Metastatic Liver Carcinoma in the Adrenal Gland (tissue), 2 donors: ENCODE measurements around the gene AMZ2.

DNA sequence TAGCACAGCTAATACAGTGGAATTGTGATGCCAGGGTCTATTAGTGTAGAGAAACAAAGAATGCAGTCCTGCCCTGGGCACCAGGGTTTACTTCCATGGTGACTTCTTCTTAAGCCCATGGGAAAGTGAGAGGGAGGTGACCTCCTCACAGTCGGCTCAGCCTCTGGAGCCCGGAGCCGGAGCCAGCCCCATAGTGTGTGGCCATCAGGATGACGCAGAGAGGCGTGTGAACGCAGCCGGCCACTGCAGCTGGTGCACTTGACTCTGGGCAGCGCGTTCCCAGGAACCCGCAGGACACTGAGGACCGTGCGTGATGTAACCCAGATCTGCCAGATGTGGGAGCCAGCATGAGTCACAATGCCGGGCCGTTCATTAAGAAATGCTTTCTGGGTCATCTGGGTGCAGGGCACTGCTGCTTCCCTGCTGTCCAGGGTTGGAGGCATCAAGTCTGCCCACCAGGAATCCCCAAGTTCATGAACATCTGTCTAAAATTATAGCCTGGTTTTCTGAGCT, 114.0 kb downstream of the PITPNC1 start:
- PRO-cap, 2 experiments = no peak in any of the 2 experiments

DNA sequence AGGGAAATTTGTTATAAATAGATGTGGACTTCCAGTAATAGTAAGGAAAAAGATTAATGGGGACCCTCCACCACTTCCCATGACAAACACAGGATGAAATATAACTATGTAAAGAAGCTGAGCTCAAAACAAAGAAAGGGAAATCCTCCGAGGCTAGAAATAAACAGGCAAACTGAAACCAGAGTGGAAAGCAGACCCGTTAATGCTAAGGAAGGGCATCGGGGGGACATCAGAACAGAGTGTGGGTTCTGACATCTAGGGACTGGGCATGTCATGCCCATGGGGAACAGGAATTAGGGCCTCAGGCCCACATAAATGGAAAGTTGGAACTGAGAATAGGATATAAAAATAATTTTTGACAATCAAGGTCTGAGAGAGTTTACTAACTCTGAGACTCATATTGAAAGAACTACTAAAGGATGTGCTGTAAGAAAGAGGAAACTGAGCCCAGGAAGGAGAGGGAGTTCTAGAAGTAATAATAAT, 158.6 kb downstream of the PITPNC1 start:
- PRO-cap, 2 experiments = no peak in any of the 2 experiments

GRCh38 chr17:67582586-67583224, 135.0 kb upstream of the NOL11 start:
- PRO-cap, 2 experiments = no peak in any of the 2 experiments

- PRO-cap, 2 experiments = no peak in any of the 2 experiments
Measured at GRCh38 chr17:67635107-67635679, 82.5 kb upstream of the NOL11 start.

- PRO-cap, 2 experiments = no peak in any of the 2 experiments
Measured at GRCh38 chr17:67719570-67720101, 1.9 kb downstream of the NOL11 start.

GRCh38 chr17:67818060-67818789, 7.1 kb upstream of the BPTF start:
- PRO-cap, 2 experiments = no peak in any of the 2 experiments

- PRO-cap, 2 experiments = no peak in any of the 2 experiments
Measured at GRCh38 chr17:67893289-67893797, 68.0 kb downstream of the BPTF start.

DNA sequence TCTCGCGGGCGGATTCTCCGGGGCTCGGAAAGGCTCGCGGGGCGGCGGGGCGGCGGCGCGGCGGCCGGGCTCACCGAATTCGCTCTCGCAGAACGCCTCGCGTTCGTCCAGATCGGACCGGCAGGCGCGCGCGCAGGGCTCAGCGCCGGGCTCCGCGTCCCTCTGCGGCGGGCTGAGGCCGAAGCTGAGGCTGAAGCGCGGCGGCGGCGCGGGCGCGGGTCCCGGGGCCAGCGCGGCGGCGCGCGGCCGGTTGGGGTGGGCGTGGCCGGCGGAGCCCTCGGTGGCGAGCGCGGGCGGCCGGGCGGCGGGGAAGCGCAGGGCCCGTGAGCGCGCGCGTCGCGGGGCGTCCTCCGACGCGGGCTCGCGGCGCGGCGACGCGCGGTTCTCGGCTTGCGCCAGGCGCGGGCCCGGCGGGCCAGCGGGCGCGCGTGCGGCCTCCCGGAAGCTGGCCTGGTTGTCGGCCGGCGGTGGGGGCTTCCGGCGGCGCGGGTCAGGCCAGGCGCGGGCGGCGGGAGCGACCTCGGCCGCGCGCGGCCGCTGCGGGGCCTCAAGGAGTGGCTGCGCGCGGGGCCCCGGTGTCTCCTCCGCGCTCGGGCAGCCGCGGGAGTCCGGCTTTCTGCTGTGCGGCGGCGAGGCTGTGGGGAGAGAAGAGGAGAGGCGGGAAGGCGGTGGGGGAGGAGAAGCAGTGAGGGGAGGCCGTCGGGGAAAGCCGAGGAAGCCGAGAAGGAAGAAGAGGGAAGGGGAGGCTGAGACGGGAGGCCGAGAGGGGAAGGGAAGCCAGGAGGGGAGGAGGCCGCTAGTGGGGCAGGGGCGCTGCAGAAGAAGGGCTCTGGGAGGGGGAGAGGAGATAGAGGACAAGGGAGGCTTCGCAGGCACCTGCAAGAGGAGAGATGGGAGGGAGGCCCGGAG, 2.7 kb downstream of the C17orf58 start:
- PRO-cap, 2 experiments = peak in 2 of 2 experiments; most common plus-strand start position 507 of the sequence (in 2); most common minus-strand start position 164 of the sequence (in 2)

GRCh38 chr17:68037054-68037471, 1.5 kb downstream of the KPNA2 start:
- PRO-cap, 2 experiments = no peak in any of the 2 experiments

DNA sequence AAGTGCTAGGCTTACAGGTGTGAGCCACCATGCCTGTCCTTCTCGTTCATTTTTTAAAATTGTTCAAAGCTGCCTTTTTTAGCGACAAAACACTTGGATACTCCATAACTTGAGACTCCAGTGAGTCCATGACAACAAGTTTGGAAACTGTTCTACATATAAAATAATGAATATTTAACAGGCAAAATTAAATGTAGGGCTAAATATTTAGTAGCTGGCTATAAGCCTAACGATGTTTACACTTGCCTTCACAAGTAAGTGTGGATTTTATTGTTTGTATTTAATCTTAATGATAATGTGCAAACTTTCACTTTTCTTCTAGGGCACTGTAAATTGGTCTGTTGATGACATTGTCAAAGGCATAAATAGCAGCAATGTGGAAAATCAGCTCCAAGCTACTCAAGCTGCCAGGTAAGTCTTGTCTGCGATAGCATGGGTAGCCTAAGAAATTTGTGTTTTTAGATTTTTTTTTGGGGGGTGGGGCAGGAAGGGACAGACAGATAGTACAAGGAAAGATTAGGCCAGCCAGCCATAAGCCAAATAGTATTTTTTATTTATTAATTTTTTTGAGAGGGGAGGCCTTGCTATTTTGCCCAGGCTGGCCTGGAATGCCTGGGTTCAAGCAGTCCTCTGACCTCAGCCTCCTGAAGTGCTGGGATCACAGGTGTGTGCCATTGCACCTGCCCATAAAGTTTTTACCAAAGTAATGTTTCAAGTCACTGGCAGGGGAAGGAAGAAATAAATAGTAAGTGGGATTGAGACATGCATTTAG, 5.0 kb downstream of the KPNA2 start:
- PRO-cap, 2 experiments = no peak in any of the 2 experiments

GRCh38 chr17:68135050-68135717, 99.6 kb downstream of the KPNA2 start:
- PRO-cap, 2 experiments = no peak in any of the 2 experiments

- PRO-cap, 2 experiments = no peak in any of the 2 experiments
Measured at GRCh38 chr17:68168639-68169108, 79.2 kb upstream of the AMZ2 start.

DNA sequence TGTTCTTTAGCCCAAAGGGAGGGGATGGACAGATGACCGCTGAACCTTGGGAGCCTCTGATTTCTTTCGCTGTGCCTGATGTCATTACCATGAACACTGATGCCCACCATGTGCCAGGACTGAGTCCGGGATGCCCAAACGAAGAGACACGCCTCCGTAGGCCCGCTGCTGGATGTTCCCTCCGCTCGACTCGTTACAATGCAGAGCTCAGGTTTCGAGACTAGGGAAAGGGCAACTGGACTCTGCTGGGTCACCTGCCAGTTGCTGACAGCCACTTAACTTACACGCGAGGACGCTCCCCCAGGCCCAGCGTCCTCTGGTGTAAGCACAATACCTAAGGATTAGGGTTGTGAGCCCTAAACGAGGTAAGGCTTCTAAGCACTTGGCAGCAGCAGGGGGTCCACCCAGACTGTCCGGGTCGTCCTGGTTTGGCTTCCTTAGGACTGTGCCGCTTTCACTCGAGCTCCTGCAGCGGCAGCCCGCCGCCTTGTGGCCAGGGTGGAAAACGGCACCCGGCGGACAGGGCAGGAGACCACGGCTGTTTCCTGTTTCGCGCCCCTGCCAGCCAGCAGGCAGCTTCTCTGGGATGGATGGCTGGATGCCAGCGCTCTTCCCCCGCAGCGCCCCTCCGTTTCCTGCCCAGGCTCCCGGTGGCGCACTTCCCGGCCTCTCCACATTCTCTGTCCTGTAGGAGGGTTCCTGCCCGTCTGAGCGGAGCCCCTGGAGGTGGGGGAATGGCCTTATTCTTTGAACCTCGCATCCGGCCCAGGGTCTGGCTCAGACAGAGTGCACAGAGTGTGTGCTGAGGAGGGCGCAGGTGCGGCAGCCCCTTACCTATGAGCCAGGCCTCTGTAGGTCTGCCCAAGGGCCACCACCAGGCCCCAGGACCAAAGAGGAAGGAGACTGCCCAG, 47.1 kb upstream of the AMZ2 start:
- PRO-cap, 2 experiments = peak in 2 of 2 experiments; most common minus-strand start position 200 of the sequence (in 2)

GRCh38 chr17:68204626-68205198, 43.1 kb upstream of the AMZ2 start:
- PRO-cap, 2 experiments = no peak in any of the 2 experiments

DNA sequence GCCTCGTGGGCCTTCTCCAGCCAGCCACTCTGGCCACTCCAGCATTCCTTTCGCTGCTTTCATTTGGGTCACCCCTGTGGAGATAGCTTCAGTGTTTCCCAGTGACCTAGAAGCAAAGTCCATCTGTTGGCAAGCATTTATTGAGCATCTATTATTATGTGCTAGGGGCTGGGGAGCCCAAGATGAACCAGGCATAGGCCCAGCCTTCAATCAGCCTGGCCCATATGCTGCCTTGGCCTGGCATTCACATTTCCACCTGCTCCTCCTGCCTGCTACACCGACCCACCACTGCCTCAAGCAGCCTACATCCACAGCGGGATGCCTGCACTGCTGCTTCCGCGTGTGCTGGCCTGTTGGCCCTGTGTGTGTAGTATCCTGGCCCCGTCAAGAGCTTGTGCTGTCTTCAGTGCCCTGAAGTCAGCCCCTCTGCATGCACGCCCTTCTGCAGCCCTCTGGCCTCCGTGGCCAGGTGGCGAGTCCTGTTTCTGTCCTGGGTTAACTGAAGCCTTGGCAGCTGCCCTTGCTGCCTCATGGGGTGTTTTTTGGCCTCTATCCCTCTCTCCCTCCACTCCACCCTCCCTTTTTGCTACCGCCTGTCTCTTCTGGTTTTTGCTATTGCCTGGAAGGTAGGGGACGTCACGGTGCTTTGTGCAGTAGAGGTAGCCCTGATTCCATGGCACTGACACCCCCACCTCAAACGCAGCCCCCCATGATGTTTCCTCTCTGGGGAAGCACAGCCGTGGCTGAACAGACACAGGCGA, 19.1 kb upstream of the AMZ2 start:
- PRO-cap, 2 experiments = no peak in any of the 2 experiments

GRCh38 chr17:68247138-68248186, at the start of gene AMZ2:
AMZ2 (plus strand) TSS chr17:68248043.
- PRO-cap, 2 experiments = peak in 2 of 2 experiments; most common plus-strand start chr17:68248043 (in 2); most common minus-strand start chr17:68247868 (in 2)

GRCh38 chr17:68290057-68291011, 593 bp downstream of the SLC16A6 start:
- PRO-cap, 2 experiments = peak in 2 of 2 experiments; most common plus-strand start chr17:68290485 (in 2)

- PRO-cap, 2 experiments = no peak in any of the 2 experiments
Measured at GRCh38 chr17:68291639-68291919, 284 bp downstream of the ARSG start.

DNA sequence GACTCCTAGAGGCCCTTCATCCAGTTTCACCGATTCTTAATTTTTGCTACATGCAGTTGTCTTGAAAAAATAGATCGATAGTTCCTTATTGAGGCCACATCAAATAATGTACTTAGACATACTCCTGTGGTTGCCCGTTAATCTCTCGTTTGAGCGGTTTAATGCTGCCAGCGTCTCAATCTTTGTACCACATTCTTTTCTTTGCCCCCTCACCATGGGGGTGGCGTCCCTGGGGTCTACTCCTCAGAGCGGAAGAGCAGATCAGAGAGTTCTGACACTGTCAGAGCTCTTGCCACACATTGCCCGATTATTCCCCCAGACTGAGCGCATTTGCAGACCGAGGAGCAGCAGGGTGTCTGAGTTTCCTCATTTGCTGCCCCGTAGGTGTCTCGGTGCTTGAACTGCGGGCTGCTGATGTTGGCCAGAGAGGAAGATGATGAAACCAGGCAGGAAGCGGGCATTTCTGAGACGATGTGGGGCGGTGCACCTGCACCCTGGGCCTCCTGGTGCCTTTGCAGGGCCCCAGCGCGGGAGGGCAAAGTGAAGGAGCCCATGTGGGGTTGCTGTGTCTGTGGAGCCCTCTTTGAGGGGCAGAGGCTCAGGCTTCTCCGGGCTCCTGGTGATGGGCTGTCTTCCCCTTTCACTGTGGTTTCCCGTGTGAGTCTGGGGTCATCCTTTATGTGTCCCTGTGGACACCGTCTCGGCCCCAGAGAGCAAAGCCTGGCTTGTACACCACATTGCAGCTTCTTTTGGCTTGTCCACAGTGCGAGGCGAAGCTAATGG, 55.2 kb downstream of the ARSG start:
- PRO-cap, 2 experiments = peak in 1 of 2 experiments; most common plus-strand start position 461 of the sequence (in 1); most common minus-strand start position 367 of the sequence (in 1)

DNA sequence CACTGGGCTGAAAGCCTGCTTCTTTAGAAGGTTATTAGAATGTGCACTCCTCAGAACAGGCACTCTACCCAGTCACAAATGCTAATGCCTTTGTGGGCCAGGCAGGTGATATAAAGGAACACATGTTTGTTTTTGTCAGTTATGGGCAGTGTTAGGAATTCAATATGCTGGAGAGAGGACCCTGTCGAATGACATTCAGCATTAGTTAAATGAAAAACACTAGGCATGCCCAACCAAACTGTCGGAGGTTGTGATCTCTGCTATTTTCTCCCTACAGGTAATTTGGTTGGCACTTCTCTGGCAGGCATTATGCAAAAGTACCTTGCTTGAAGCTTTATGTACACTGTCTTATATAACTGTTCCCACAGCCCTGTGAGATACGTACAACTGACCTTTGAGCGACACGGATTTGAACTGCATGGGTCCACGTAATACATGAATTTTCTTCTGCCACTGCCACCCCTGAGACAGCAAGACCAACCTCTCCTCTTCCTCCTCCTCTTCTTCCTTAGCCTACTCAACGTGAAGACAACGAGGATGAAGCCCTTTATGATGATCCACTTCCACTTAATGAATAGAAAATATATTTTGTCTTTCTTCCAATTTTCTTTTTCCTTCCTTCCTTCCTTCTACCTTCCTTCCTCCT, 77.6 kb downstream of the WIPI1 start:
- PRO-cap, 2 experiments = no peak in any of the 2 experiments